ENCODE data around the genes TMEM134, CDK2AP2 and TBX10.

GRCh38 chr11:67345861-67346986, 7.1 kb downstream of the POLD4 start:
- PRO-cap, 7 experiments: no peak in any of the 7 experiments
- RAMPAGE, long total RNA, 2 experiments: no peak in any of the 2 experiments

- PRO-cap, 7 experiments: no peak in any of the 7 experiments
- RAMPAGE, long total RNA, 2 experiments: no peak in any of the 2 experiments
These were observed 2.0 kb downstream of the POLD4 start for GRCh38 chr11:67351068-67351997.

DNA sequence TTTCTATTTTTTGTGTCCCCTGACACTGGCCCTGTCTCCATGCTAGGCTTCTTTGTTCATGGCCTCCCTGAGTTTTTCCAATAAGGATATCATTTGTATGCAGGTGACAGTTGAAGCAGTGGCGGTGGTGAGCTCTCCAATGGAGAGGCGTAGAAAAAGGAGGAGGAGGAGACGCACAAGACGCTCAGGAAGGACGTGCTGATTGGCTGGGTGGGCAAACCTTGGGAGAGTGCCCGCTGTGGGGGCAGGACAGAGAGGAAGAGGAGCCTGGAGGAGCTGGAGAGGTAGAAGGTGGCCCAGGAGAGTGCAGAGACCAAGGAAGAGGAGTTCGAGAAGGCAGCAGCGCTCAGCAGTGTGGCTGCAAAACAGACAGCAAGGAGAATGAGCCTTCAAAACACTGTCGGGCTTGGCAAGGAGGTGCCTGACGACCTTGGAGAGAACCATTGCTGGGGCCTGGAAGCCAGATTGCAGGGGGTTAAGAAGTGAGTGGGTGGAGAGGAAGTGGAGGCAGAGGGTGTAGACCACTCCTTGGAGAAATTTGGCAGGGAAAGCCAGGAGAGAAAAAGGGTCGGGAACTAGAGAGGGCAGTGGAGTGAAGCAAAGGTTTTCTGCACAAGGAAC, 7.6 kb downstream of the CLCF1 start:
- PRO-cap, 7 experiments: peak in 7 of 7 experiments; most common plus-strand start position 252 of the sequence (in 5); most common minus-strand start position 82 of the sequence (in 1)
- RAMPAGE, long total RNA, 2 experiments: no peak in any of the 2 experiments

GRCh38 chr11:67374886-67375507, 1.6 kb upstream of the CLCF1 start:
- PRO-cap, 7 experiments: peak in 6 of 7 experiments; most common minus-strand start chr11:67375180 (in 6)
- RAMPAGE, long total RNA, 2 experiments: no peak in any of the 2 experiments

DNA sequence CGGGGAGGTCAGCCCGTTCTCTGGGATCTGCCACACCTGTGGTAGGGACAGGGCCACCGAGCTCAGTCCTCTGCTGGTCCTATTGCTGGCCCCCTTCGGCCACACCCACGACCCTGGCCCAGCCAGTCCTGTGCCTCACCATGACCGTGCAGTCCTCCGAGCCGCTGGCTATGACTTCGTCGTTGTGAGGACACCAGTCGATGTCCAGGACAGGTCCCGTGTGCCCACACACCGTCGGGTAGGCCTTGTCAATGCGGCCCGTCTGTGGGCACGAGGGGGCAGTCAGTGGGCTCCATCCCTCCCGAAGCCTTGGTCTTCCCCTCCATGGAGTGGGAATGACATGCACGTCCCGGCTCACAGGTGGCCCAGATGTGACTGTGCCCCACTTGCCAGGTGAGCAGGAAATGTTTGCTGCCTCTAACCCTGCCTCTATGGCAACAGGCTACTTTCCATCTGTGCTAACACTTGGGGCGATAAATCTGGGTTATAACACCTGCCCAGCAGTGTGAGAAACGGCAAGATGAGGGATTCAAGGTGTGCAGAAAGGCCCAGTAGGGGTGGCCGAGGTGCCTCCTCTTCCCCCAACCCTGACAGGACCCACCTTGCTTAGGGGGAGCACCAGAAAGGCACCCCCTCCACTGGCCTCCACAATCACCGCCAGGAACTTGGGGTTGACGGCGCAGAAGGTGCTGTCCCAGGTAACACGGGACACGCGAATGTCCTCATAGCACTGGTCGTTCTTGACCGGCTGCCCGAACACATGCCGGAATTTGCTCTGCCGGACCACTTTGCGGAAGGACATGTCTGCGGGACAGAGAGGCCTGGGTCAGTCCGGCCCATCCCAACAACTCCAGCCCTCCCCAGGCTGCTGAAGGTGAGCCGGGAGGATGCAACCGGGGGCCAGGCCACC, 1.2 kb downstream of the CORO1B start:
- PRO-cap, 7 experiments: no peak in any of the 7 experiments
- RAMPAGE, long total RNA, 2 experiments: no peak in any of the 2 experiments

GRCh38 chr11:67468708-67469625, at the start of gene TMEM134:
TMEM134 (minus strand) TSS chr11:67469251.
- PRO-cap, 7 experiments: peak in 7 of 7 experiments; most common plus-strand start chr11:67469407 (in 6); most common minus-strand start chr11:67469251 (in 6)
- RAMPAGE, long total RNA, 2 experiments: start-site peak on the minus strand in 1 of 2 experiments, at chr11:67469236-67469241 at its widest, 24 reads per replicate

GRCh38 chr11:67507156-67508306, at the start of gene CDK2AP2:
CDK2AP2 (minus strand) TSS chr11:67508162.
- PRO-cap, 7 experiments: peak in 7 of 7 experiments; most common plus-strand start chr11:67507884 (in 2); most common minus-strand start chr11:67508162 (in 5)
- RAMPAGE, long total RNA, 2 experiments: start-site peak on the minus strand in 2 of 2 experiments, at chr11:67508077-67508165 at its widest, 58 to 185 reads per replicate

- PRO-cap, 7 experiments: no peak in any of the 7 experiments
- RAMPAGE, long total RNA, 2 experiments: no peak in any of the 2 experiments
These were observed 20.7 kb upstream of the GSTP1 start for GRCh38 chr11:67562974-67563287.

GRCh38 chr11:67600250-67600749, 6.4 kb upstream of the NDUFV1 start:
- PRO-cap, 7 experiments: no peak in any of the 7 experiments
- RAMPAGE, long total RNA, 2 experiments: no peak in any of the 2 experiments

GRCh38 chr11:67639639-67640075, at the start of gene TBX10:
TBX10 (minus strand) TSS chr11:67639763.
- PRO-cap, 7 experiments: no peak in any of the 7 experiments
- RAMPAGE, long total RNA, 2 experiments: no peak in any of the 2 experiments

DNA sequence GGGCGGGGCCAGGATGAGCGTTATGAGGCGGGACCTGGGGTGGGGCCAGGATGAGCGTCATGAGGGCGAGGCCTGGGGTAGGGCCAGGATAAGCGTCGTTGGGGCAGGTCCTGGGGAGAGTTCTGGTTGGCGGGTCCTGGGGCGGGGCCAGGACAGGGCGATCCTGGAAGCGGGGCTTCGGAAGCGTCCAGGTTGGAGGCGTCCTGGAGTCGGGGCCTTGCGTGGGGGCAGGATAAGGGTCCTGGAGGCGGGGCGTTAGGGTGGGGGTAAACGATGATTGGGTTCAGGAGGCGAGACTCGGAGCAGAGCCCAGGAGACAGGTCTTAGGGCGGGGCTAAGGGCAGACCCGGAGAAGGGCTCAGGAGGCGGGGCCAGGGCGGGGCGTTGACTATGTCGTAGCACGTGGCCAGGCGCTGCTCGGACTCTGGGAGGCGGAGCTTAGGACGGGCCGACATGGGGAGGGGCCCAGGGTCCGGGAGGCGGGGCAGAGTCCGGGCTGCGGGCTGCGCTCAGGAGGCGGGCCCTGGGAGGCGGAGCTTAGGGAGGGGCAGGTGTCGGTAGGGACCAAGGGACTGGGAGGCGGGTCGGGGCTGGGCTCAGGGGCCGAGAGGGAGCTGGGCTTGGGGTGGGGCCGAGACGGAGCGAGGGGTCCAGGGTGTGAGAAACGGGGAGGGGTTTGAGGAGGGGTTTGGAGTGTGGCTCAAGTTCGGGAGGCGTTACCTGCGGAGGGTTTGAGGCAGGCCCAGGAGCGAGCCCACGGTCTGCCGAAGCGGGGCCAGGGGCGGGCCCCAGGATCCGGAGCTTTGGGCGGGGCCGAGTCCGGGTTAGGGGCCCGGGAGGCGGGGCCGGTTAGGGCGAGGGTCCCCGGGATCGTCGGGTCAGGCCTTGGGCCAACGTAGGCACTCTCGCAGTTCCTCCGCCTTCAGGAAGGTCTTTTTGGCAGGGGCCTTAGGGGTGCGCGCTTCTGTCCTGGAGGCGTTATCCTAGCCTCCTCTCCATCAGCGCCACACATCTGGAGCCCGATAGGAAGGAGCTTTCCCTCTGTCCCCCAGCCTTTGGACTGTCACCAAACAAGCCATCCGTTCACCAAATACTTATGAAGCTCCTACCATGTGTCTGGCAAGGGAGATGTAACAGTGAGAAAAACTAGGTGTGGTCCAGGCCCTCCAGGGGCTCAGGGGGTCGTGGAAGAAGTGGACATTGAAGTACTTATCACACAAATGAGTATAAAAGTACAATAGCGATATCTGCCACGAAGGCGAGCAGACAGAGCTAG, 131.5 kb upstream of the ALDH3B2 start:
- PRO-cap, 7 experiments: peak in 7 of 7 experiments; most common plus-strand start position 116 of the sequence (in 5); most common minus-strand start position 355 of the sequence (in 4)
- RAMPAGE, long total RNA, 2 experiments: no peak in any of the 2 experiments

DNA sequence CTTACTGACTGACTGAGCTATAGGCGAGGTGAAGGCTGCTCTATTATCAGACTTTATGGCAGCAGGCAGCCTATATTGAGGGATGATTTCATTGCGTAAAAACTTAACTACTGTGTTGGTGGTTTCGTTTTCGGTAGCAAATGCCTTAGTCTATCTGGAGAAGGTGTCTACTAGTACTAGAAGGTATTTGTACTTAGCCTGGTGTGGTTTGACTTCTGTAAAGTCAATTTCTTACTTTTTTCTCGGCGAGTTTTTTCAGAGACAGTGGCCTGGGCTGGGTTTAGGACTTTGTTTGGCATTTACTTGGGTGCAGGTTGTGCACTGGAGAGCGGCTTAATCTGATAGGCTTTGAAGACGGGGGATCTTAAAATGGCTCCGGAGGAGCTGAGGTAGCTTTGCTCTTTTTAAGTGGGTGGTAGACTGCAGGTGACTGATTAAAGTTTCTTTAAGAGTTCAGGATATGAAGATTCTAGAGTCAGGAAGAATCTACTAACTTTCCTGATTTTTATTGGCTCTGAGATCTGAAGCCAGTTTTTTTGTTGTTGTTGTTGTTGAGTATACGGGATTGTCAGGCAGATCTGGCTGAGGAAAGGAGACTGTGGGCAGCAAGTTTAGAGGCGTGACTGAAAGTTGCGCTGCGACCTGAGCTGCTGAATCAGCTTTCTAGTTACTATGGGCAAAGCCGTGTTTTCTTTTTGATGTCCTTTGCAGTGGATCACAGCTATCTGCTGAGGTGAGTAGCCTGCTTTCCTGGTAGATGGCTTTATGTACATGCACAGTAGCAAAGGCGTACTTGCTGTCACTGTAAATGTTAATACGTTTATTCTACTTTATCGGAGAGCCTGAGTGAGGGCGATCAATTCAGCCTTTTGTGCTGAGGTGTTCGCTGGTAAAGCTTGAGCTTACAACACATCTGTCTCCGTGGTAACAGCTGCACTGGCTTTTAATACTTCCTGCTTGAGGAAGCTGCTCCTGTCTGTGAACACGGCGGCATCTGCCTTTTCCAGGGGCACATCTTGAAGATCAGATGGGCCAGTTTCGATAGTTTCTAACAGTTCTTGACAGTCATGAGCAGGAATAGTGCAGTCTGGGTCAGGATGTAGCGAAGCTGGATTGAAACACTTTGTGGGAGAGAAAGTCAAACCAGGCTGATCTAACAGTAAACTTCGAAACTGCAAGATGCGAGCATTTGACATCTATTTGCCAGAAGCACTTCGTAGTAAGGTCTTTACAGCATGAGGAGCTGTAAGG, 119.2 kb downstream of the UNC93B1 start:
- PRO-cap, 7 experiments: no peak in any of the 7 experiments
- RAMPAGE, long total RNA, 2 experiments: start-site peak on the plus strand in 1 of 2 experiments, centred at position 686 of the sequence, 11 reads per replicate

GRCh38 chr11:67991683-67992080, 12.2 kb downstream of the UNC93B1 start:
- PRO-cap, 7 experiments: no peak in any of the 7 experiments
- RAMPAGE, long total RNA, 2 experiments: no peak in any of the 2 experiments

GRCh38 chr11:67993465-67993960, 10.4 kb downstream of the UNC93B1 start:
- PRO-cap, 7 experiments: no peak in any of the 7 experiments
- RAMPAGE, long total RNA, 2 experiments: no peak in any of the 2 experiments

DNA sequence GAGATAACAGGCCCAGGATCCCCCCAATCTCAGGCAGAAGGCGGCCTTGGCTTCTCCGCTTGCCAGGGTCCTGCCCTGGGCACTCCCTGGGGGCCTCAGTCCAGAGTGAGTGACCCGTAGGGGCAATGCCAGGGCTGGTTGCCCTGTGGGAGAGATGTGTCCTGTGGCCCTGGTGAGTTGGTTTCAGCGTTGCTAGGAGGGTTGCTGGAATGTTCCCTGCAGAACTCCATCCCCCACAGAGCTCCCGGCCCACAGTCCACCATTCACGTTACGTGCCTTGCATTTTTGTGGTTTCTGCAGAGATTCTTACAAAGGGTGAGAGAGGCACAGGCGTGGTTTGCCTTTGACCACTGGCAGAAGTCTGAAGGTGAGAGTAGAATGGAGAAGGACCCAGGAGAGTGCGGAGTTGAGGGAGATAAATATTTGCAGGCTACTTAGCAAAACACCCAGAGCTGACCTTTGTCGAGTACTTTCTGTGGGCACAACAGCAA, 3.0 kb downstream of the ALDH3B1 start:
- PRO-cap, 7 experiments: peak in 4 of 7 experiments; most common plus-strand start position 356 of the sequence (in 4); most common minus-strand start position 185 of the sequence (in 4)
- RAMPAGE, long total RNA, 2 experiments: no peak in any of the 2 experiments

DNA sequence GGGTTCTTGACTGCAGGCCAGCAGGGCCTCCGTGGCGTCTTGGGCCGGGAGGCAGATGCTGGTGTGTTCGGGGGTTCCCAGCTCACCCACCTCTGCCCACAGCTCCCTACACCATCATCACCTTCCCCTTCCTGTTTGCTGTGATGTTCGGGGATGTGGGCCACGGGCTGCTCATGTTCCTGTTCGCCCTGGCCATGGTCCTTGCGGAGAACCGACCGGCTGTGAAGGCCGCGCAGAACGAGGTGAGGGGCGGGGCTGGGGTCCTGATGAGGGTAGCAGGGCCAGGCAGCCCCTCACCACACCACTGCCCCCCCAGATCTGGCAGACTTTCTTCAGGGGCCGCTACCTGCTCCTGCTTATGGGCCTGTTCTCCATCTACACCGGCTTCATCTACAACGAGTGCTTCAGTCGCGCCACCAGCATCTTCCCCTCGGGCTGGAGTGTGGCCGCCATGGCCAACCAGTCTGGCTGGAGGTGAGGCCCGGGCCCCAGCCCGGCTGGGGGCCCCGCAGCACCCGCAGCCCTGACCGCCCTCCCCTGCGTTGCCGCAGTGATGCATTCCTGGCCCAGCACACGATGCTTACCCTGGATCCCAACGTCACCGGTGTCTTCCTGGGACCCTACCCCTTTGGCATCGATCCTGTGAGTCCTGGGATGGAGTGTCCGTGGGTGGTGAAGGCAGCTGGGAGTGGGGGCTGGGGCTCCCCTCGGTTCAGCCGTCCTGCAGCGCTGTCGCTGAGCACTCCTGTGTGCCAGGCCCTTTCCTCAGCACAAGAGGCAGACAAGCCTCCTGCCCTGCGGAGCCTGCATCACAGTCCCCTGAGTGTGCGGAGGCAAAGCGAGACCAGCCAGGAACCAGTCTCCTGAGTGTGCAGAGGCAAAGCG, 8.7 kb downstream of the TCIRG1 start:
- PRO-cap, 7 experiments: no peak in any of the 7 experiments
- RAMPAGE, long total RNA, 2 experiments: no peak in any of the 2 experiments

- PRO-cap, 7 experiments: no peak in any of the 7 experiments
- RAMPAGE, long total RNA, 2 experiments: no peak in any of the 2 experiments
These were observed 19.5 kb downstream of the TCIRG1 start for GRCh38 chr11:68058180-68058882.

GRCh38 chr11:68099296-68100011, 21.7 kb downstream of the CHKA start:
- PRO-cap, 7 experiments: peak in 3 of 7 experiments; most common plus-strand start chr11:68099777 (in 2); most common minus-strand start chr11:68099491 (in 1)
- RAMPAGE, long total RNA, 2 experiments: no peak in any of the 2 experiments

DNA sequence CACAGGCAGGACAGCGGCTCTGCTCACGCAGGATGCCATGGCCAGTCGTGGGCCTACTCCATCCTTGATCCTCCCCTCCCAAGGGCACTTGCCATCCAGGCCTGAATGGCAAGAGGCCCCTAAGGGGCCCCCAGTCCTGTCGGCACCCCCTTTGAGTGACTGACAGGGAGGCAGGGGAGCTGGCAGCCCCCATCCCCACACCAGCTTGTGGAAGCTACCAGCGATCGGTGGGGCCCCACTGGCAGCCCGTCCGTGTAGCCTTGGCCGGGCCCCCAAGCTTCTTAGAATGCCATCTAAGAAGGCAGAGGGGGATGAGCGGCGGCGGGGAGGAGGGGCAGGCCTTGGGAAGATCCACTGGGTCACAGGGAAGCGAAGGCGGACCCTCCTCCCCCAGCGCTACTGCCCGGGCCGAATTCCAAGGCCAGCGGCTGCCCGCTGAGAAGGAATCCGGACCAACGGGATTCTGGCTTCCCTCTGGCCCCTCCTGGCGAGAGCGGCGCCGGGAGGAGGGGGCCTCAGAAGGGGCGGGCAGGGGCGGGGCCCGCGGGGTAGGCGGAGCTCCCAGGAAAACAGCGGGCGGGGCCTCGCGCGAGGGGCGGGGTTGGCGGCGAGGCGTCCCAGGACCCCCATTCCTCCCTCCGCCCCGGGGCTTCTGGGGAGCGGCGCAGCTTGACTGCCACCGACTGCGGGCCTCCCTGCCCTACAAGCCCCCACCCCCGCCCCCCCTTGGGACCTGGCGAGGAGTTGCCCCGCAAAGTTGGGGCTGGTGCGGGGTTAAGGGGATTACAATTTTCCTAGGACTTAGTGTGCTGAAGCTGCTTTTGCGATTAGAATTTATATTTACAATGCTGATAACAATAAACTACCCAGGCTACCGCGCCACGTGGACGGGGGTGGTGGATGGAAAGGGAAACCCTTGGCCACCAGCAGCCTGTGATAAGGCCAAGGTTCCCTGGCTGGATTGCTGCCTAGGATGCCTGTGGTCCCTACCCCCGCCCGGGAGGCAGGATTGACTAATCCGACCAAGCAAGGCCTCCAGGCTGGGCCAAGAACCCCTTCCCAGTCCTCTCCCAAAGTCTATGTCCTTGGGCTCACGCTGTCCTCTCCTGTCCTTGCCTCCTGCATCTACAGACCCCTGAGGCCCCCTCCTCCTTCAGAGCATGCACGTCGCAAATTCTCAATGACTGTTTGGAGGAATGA, 7.2 kb upstream of the CHKA start:
- PRO-cap, 7 experiments: peak in 7 of 7 experiments; most common plus-strand start position 601 of the sequence (in 7); most common minus-strand start position 476 of the sequence (in 6)
- RAMPAGE, long total RNA, 2 experiments: no peak in any of the 2 experiments

- PRO-cap, 7 experiments: no peak in any of the 7 experiments
- RAMPAGE, long total RNA, 2 experiments: no peak in any of the 2 experiments
These were observed 32.6 kb upstream of the CHKA start for GRCh38 chr11:68153837-68154113.